ENCODE measurements around a stretch of chr22.

GRCh38 chr22:46730498-46731030, 7.5 kb downstream of the CERK start:
- PRO-cap, result no peak

- PRO-cap, result no peak
Measured at GRCh38 chr22:46734139-46734338, 4.0 kb downstream of the CERK start.

DNA sequence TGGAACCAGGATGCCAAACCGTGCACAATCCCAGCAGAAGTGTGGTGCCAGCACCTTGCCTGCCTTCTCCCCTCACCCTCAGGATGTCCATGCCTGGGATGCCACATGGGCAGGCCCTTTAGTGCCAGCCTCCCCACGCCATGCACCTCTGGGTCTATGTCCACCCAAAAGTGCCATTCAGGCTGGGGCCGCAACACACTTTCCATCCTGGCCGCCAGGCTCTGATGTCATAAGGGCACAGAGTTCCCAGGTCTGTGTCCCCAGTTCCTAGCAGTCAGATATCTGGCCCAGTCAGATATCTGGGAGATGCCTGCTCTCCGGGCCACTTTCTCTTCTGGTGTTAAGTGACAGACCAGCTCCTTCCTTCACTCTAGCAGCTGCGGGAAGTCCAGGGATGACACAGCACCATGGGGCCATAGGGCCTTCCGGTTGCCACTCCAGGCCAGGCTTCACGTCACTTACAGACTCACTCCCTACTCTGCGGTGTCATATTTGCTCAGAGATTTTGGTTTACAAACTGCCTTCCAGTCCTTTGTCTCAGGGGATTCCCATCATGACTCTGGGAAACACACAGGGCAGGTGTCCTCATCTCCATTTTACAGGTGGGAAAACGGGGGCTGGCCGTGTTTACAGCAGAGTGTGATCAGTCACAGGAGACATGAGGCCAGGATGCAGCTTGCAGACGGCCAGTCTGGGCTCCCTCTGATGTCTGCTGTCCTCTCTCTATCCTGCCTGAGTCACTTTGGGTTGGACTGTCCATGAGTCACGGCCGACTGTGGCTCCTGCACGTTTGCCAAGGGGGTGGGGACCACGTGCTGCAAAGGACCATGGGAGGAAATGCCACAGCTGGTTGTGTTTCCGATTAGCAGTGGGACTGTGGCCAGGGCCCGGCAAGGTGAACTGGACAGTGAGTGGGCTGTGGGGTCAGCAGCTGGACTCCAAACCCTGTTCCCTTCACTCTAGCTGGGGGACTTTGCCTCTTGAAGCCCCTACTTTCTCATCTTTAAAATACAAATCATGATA, 8.3 kb upstream of the TBC1D22A start:
- PRO-cap, result no peak

DNA sequence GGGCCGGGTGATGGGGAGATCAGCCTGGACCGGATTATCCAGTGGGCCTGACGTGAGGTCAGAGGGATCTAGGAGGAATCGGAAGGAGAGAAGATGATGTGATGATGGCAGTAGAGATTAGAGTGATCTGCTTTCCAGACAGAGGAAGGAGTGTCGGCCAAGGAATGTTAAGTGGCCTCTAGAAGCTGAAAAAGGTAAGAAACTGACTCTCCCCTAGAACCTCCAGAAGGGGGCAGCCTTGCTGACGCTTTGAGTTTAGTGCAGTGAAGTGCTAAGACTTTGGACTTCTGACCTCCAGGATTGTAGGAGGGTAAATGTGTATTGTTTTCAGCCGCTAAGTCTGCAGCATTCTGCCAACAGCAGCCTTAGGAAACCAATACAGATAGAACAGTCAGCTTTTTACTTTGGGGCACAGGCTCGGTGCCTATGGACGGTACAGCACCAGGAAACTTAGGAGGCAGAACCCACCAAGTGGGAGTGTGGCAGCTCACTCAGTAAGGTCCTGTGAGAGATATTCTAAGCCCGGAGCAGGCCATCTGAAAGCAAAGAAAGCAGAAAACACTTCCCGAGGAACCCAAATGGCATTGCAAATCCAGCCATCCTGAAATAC, 3.6 kb upstream of the TBC1D22A start:
- PRO-cap, result no peak

DNA sequence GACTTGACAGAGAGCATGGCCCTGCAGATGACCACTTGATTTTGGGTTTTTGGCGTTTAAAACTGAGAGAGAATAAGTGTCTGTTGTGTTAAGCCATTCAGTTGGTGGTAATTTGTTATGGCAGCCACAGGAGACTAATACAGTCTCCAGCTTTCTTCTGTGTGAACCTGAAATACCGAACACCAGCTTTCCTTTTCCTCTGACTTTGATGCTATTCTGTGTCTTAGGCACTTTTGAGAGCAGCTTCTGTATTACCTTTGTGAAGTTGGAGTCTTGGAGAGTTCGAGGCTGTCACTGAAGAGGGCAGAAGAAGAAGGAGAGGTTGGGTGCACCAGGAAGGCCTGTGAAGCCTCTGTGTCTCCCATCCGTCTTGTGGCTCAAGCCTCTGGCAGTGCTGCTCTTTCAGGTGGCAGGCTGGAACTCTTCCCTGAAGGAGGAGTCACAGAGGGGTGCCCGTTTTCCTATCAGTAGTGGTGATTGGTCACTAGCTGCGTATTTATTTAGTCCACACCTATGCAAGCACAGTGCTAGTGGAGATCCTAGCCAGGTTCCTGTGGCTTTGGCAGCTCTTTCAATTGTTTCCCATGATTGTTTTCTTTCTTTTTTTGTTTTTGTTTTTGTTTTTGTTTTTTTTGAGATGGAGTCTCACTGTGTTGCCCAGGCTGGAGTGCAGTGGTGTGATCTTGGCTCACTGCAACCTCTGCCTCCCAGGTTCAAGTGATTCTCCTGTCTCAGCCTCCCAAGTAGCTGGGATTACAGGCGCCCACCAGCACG, 2.6 kb downstream of the TBC1D22A start:
- PRO-cap, result no peak

DNA sequence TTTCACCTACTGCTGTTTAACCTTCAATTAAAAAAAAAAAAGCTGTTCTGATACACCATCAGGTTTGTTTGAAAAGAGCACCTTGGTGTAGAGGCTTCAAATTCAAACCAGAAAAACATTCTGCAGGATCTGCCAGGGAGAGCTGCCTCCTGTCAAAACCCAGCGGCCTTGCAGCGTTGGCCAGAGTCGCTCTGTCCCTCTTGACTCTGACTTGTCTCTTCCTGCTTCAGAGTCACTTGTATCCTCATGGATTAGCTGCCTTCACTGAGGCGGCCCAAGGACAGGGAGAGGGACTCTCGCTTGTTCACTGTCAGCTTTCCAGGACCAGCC, 17.9 kb downstream of the TBC1D22A start:
- PRO-cap, result no peak

GRCh38 chr22:46808978-46809437, 46.6 kb downstream of the TBC1D22A start:
- PRO-cap, result no peak

DNA sequence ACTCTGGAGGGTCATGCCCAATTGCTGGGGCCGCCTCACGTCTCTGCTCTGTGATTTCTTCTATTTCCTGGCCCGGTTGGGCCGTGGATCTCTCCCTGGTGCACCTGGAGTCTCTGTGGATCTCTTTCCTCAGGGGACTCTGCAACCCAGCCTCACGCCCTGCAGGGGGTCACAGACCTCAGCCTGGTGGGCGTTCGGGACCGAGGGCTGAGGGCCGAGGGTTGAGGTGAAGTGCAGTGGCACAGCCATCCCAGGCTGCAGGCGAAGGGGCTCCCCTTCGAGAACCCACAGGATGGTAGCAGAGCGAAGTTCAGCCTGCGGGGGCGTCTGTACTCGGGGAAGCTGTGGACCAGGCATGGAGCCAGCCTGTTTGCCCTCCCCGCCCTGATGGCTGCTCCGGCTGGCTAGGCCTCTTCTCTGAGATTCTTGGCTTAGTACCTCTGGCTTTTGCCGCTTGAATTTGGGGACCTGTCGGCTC, 140.6 kb downstream of the TBC1D22A start:
- PRO-cap, result no peak

DNA sequence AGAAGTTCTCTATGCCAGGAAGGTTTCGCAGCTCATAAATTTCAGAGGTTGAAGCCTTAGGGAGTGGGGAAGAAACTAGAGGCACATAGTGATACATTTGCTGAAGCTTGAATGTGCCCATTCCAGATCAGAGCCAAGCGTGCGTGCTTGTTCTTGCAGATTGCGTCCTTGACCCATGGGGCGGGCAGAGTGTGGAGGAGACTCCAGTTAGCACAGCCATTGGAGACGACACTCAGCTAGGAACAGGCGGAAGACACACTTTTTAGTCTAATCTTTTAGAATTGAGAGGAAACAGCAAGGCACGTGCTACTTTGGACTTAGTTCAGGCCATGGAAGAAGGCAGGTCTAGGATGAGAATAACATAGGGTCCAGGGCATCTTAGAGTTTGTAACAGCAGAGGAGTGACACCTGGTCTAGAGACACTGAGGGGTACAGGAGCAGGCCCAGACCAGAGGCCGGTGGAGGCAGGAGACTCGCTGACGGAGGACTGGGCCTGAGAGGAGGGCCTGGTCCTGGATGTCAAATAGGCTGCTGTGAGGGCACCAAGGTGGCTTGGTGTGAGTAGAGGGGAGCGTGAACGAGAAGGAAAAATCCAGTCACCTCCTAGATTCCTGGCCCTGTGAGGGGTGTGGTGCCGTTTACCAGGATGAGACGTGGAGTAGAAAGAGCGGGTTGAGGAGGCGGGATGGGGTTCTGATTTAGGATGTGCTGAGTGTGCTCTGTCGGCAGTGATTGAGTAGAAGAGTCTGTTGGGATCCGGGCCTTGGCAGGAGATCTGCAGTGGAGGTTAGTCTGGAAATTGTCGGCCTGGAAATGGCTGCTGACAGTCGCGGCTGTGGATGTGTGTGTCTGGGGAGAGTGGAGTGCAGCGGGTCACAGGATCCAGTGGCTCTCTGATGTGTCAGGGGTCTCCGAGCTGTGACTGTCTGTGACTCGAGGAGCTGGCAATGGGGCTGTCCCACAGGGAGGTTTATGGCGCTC, 154.7 kb downstream of the TBC1D22A start:
- PRO-cap, result no peak

DNA sequence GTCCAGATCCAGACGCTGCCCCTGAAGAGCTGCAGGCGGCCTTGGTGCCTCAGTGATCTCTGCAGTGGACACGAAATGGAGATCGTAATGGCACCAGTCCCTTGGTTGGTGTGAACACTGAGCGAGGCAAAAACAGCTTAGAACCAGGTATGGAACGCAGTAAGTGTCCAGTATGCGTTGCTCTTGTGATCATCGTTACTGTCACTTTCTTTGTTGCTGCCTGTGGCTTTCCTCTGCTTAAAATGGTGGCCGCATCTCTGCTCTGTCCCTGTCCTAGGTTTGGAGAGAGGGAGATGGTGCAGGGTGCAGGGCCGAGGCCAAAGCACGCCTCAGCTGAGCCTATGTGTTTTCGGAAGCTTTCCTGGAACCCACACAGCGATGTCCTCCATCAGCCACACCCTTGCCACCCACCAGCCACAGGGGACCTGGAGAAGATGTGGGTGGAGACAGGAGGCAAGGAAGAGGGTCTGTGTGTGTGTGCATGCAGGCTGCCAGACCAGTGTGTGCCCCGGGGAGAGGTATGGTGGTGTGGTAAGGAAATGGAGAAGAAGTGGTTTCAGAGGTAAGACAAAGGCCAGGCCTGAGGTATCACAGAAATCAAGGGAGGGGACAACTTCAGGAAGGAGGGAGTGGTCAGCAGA, 155.7 kb downstream of the TBC1D22A start:
- PRO-cap, result no peak

- PRO-cap, result no peak
Measured at GRCh38 chr22:46942881-46943508, 180.5 kb downstream of the TBC1D22A start.

DNA sequence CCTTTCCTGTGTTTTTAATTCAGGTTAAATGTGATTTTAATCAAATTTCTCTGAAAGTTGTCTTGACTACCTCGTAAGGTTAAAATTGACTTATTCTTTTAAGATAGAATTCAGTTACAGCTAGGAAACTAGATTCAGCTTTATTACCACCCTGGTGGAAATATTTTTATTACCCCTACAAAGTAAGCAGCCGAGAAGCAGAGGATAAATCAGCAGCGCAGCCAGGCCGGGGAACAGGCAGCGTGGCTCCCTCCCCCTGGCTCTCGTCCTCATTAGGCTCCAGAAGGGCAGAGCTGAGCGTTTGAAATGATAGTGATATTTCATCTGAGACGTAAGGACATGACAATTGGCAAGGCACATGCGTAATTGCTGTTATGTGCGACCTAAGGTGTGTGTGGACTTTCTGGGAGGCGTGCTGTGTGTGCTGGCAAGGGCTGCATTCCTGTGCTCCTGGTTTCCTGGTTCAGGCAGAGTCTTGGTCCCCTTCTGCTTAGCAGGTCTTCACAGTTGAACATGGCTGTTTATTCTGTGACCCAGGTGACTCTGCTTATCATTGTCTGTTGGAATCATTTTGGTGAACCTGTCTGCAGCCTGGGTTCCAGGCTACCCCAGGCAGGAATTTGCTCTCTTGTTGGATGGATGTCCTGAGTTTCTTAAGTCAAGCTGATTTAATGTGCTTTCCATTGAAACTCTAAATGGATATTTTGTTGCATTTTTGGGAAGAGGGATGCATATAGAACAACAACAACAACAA, 247.8 kb downstream of the TBC1D22A start:
- PRO-cap, result no peak

DNA sequence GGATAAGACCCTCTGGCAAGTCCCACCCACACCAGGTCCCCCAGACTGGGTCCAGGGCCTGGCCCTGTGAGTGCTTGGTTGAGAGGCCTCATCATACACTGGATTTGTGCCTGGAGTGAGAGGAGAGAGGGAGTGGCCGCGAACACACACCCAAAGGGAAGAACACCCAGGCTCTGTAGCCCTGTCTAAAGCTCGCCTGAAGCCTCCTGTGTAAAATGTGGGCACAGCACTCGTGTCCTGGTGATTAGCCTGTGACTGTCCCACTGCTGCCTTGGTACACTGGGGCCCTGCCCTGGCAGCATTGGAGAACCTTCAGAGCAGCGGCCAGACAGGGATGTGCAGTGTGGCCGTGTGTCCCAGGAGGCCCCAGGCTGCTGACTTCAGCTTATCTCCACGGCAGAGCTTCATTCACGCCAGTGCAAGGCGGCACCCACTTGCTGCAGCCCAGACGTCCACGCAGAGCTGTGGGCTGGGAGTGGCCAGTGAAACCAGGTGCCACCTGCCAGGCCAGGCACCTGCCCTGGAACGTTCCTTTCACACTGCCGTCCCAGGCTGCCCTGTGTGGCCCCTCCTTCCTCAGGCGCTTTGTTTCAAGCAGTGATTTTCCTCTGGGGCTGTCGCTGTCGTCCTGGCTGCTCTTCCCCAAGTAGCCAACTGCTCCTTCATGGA, 270.1 kb downstream of the TBC1D22A start:
- PRO-cap, result no peak

GRCh38 chr22:47053493-47054390, 291.3 kb downstream of the TBC1D22A start:
- PRO-cap, result no peak

DNA sequence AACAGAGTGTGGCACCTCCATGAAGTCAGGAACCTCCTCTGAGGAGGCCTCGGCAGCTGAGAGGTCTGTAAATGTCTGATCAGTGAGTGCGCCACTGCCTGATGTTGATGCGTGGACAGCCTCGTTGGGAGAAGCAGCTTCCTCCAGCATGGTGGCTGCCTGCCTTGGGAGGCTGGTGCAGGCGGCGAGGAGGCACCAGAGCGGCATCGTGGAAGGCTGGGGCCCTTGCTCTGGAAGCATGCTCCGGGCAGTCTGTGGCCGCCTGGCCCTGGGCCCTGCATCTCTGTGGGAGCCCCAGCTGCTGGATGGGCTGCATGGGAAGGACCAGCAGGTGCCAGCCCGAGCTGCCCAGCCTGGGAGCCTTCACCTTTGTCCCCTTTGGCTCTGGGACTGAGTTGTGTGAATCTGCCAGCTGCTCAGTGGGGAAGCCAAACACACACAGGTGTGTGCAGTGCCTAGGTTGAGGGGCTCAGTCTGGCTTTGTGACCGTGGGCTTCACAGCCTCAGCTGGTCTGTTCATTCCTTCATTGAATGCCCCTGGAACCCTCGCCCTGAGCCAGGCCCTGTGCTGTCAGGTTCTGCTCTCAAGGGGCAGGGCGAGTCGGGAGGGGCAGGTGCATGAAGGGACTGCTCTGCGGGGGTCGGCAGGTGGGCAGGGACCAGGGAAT, 354.0 kb downstream of the TBC1D22A start:
- PRO-cap, result no peak

DNA sequence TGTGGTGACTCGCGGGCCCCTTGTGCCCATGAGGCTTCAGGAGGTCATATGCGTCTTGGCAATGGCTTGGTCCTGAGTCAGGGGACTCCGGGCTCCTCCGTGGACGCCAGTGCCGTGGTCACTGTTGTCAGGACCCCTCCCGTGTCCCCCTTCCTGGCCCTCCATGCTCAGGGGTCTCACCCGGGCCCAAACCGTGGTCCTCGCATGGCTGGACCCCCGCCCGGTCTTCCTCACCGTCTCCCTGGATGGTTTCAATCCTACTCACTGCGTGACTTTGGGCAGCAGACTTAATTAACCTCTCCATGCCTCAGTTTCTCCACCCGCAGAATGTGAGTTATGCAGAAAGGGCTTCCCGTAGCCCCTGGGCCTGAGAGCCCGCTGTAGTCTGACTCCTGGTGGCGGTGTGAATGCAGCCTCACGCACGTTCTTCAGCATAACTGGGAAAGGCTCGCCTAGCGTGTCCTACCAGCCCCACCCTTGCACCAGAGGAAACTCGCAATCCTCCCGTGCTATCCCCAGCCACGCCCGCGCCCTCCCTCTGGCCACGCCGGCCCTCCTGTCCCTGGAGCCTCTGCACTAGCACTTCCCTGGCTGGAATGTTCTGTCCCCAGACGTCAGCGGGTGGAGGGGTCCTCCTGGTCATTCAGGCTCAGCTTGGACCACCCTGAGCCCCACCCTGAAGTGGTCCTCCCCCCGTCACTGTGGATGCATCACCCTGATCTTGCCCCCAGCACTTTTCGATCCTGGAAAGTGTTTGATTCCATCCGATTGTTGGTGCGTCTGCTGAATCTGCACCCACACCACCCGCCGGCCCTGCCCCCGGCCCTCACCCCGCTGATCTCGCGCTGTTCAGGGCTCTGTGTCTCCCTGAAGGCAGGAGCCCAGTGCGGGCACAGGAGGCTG, 436.7 kb downstream of the TBC1D22A start:
- PRO-cap, result no peak

GRCh38 chr22:48566780-48567121, 77.4 kb downstream of the TAFA5 start:
- PRO-cap, result no peak

DNA sequence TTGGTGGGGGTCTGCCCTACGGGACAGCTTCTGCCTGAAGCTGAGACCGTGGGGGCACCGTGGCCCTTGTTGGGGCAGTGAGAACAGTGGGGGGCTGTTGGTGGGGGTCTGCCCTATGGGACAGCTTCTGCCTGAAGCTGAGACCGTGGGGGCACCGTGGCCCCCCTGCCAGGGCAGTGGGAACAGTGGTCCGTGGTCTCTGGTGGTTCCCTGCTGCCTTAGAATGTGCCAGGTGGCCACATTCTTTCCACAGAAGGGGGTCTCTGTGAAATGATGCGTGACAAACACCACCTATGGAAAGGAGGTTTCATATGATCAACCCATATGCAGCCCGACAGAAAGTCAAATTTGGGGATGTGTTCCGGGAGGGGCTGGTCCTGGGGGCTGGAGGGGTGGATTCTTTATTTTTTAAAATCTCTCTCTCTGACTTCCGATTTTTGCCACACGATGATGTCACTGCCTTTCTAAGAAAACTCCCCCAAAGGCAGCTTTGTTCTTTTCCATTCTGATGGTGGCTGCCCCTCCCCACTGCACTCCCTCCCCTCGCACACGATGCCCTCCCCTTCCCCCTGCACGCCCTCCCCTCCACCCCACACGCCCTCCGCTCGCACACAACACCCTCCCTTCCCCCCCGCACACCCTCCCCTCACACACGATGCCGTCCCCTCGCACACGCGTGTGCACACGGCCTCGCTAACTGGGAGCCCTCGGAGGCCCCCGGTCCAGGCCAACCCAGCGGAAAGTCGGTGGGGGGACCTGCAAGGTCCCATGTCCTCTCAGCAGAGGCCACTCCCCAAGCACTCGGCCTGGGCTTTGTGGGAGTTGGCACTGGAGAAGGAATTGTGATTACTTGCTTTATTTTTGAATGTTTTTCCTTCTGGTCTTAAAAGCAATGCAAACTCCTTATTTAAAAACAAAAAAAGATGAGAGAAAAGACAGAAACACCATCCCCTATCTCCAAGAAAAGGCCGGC, 151.9 kb downstream of the TAFA5 start:
- PRO-cap, result no peak

DNA sequence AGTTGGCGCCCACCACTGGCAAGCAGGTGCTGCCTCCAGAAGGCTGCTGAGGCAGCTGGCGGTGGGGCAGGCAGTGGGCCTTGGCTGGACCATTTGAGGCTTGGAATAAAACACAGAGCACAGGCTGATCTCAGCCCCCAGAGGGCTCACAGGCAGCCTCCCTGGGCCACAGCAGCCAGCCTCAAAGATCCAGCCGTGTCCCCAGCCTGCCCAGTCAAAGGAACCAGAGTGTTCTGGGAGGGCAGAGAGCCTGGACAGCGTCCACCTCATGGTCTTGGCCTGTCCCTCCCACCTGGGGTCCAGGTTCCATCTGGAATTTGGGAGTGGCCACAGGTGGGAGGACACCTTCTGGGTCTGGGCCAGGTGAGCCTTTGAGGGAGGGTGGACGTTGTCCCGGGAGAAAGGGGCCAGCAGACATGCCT, 186.6 kb downstream of the TAFA5 start:
- PRO-cap, result no peak

GRCh38 chr22:48692793-48693494, 203.6 kb downstream of the TAFA5 start:
- PRO-cap, result no peak